Airway epithelial cell (primary cell): ENCODE measurements around a stretch of chr1.

DNA sequence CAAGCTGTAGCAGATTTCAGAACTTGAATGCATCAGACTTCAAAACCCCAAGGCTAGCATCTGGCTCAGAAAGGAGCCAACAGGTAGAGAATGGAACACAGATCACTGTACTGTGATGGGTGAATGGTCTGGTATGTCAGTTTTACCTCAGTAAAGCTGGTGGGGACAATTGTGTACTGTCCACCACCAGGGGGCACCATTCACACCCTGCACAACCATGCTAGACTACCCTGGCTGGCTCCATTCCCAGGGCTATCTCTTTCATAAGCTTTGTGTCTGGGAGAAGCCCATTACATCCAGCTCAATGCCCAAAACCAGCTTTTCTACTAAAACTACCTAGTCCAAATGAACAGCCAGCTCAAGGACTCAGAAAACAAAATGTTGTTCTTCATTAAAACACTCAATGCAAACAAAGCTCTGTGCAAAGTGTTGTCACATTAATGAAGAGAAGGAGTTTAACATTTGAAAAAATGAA is 62.0 kb upstream of the SEC16B start:
- RAMPAGE, long total RNA, result no peak

DNA sequence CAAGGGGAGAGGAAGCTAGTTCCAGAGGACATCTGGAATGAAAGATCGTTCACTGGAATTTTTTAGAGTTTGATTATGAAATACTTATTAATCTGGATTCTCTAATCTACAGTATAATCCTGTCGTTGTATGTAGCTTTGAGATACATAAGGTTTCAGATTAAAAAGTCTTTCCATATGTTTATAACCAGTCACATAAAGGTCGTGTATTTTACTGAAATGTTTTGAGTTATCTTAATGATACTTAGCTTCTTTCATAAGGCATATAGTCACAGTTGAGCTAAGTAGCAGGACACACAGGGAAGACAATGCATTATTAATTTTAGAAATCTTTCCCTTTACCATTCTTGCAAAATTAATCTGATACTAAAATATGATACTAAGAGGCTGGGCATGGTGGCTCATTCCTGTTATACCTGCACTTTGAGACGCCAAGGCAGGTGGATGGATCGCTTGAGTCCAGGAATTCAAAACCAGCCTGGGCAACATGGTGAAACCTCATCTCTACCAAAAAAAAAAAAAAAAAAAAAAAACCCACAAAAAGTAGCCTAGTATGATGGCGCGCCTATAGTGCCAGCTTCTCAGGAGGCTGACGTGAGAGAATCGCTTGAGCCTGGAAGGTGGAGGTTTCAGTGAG is 86.2 kb downstream of the RASAL2 start:
- RAMPAGE, long total RNA, result no peak

- RAMPAGE, long total RNA, result no peak
Measured at GRCh38 chr1:178319978-178320433, 176.8 kb downstream of the CLEC20A start.

- RAMPAGE, long total RNA, result no peak
Measured at GRCh38 chr1:178474532-178475092, 22.2 kb downstream of the CLEC20A start.

DNA sequence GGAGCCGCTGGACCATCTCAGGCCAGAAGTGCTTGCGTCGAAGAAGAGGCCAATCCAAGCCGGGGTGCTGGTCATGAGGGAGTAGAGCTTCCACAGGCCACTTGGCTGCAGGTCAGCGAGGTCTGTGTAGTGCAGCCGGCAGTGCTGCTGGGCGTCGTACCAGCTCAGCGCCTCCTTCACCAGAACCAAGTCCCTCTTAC is 2.3 kb downstream of the CLEC20A start:
- RAMPAGE, long total RNA, result no peak

GRCh38 chr1:178513720-178514069 is 786 bp downstream of the TEX35 start:
- RAMPAGE, long total RNA, result no peak

GRCh38 chr1:178605765-178606024 is 92.8 kb downstream of the TEX35 start:
- RAMPAGE, long total RNA, result no peak

GRCh38 chr1:178620792-178621241 is 104.2 kb upstream of the RALGPS2 start:
- RAMPAGE, long total RNA, result no peak

- RAMPAGE, long total RNA, result no peak
Measured at GRCh38 chr1:178645550-178646140, 79.4 kb upstream of the RALGPS2 start.

DNA sequence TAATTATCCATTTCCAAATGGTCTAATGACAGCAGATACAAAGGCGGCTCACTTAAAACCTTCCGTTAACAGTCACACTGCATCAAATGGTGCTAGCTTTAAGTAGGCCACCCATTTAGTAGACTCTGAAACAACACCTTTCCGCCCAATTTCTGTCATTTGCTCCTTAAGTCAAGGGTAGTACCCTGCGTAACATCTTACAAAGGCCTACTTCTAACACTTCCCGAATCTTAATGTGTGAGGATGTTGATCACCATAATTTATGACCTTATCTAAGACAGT is 687 bp upstream of the RALGPS2 start:
- RAMPAGE, long total RNA, result no peak

GRCh38 chr1:178938823-178939819 is 68.2 kb upstream of the ANGPTL1 start:
- RAMPAGE, long total RNA, result no peak

GRCh38 chr1:179002437-179002766 is 23.3 kb upstream of the FAM20B start:
- RAMPAGE, long total RNA, result no peak

DNA sequence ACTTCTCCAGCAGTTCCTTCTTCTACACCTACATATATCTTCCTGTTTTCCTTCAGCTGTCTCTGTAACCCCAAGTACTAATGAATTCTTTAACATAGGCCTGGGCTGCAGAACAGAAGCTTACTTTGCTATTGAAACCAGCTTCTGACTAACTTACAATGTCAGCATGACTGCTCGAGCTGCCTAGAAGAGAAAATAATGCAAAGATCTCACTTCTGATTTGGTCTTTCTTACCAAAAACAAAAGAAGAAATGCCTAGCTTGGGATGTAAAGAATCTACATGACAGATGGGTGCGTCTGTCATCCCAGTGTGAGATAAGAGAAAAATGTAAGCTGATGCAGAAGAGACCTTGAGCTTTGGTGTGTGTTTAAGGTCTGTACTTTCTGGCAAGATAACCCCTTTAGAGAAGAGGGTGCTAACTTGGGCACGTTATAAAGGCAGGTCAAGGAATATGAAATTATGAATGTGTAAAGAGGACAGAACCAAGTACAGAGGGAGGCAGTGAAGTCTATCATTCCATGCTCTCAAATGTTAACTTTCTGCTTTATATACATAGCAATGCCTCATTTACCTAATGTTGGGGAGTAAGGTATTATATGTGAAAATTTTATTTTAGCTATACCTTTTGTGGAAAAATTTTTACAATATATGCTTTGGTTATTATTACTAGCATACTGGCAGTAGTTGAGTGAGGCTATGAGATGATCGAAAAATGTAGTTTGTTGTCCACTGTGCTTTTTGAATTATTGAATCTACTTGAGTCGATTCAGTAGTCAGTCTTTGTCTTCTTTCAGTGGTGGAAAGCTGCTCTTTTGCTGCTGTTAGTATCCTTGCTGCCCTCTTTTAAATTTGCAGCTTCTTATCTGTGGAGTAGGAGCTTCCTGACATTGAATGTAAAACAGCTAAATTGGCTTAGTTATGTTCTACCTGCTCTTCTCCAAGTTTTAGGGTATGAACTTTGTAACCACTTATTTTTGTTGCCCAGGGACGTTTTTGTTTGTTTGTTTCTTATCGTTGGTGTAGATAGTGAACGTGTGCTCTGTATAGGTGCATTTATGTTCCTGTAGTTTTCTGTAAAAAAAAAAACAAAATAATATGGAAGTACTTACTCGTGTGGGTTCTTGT is 3.9 kb downstream of the FAM20B start:
- RAMPAGE, long total RNA, result no peak

DNA sequence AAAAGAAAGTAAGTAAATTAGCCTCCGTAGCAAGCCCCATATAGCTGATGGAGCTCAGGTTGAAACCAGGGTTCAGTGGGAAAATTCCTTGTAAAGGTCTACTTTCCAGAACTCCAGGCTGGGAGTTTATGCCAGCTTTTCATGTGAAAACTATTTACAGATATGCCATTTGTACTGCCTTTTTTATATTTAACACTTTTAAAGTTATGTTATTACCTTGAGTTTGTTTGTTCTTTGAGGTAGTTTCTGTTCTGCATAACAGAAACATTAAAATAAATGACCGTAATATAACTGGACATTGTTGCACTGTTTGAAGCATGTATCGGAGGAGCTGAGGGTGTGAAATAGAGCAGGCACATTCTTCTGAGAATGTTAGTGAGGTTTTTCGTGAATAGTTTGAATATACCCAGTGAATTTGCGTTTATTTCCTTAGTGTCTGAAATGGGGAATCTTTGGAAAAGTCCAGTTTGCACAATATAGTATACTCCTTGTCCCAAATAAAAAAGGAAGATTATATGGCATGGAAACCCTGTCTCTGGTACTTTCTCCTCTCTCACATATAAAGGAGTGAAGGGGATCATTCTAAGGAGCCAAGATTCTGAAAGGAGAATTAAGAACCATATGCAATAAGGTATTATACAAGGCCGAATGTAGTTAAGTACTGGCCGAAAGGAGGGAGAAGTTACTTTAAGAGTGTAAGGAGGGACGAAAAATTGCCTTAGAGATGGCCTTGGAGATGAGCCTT is 10.6 kb downstream of the FAM20B start:
- RAMPAGE, long total RNA, result no peak

GRCh38 chr1:179954979-179955760 is 560 bp downstream of the CEP350 start:
- RAMPAGE, long total RNA, result no peak

- RAMPAGE, long total RNA, result no peak
Measured at GRCh38 chr1:180002896-180003654, 48.5 kb downstream of the CEP350 start.

GRCh38 chr1:180064796-180065573 is 89.7 kb upstream of the QSOX1 start:
- RAMPAGE, long total RNA, result no peak

DNA sequence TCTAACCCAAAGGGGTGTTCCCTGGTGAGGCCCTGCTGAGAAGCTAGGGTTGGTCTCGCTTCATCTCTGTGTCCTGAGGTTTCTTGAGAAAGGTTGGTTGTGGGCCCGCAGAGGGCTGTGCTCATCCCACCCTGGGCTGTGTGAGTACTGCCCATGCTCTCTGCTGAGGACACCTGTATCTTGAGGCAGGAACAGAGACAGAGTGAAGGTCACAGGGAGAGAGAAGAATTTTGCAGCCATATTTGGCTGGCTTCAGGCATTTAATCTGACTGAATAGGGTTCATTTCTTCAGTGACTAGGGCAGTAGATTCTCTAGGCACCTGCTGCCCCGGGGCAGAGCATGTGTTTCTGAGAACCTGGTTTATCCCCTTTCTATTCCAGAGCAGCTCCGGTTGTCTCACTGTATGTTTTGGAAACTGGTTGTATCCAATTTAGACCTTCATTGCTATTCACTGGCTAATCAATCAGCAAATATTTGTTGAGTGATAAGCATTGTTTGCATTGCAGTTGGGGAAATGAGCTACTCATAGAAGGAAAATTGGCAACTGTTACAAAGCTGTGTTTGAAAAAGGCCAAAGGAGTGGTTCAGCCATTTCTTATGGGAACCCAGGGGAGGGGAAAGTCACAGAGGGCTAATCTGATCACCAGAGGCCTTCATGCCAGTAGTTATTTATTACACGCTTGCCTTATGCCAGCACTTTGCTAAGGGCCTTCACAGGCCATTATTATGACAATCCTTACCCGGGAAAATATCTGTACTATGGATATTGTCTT is 2.8 kb downstream of the QSOX1 start:
- RAMPAGE, long total RNA, result no peak

GRCh38 chr1:180167675-180167901 is 12.9 kb downstream of the QSOX1 start:
- RAMPAGE, long total RNA, result no peak

DNA sequence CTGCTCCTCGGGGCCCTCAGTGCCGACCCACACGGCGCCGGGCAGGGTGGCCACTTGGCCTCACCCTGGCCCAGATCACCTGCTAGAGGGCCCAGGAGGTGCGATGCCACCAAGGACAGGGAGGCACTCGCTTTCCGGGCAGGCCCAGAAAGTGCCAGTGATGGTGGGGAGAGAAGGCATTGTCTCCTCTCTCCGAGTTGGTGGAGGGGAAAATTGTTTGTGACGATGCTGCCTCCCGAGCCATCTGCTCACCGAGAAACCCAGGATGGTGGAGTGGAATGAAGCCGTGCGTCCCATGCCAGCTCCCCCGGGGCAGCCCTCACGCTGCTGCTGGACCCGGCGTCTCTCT is 28.2 kb downstream of the QSOX1 start:
- RAMPAGE, long total RNA, result no peak